ENCODE data around the gene DUSP11.

DNA sequence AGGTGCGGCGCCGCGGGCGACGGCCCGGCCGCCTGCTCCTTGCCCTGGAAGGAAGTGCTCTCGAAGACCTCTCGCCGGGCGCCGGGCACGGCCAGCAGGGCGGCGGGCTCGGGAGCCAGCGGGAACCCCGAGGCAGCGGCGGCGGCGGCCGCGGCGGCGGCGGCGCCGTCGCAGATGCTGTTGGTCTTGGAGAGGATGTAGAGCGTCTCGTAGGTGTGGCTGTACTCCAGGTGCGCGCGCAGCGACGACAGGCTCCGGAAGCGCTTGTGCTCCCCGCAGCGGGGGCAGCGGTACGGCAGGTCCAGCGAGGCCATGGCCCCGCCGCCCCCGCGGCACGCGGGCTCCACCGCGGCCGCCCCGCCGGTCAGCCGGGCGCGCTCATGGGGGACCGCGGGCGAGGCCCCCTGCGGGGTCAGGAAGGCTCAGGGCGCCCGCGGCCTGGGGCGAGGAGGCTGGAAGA, 14.9 kb downstream of the FBXO41 start:
- PRO-cap, 3 experiments = peak in 1 of 3 experiments; most common plus-strand start position 267 of the sequence (in 1); most common minus-strand start position 182 of the sequence (in 1)
- RAMPAGE, long total RNA = no peak

GRCh38 chr2:73700935-73701634, 36.1 kb downstream of the TPRKB start:
- PRO-cap, 3 experiments = no peak in any of the 3 experiments
- RAMPAGE, long total RNA = no peak

DNA sequence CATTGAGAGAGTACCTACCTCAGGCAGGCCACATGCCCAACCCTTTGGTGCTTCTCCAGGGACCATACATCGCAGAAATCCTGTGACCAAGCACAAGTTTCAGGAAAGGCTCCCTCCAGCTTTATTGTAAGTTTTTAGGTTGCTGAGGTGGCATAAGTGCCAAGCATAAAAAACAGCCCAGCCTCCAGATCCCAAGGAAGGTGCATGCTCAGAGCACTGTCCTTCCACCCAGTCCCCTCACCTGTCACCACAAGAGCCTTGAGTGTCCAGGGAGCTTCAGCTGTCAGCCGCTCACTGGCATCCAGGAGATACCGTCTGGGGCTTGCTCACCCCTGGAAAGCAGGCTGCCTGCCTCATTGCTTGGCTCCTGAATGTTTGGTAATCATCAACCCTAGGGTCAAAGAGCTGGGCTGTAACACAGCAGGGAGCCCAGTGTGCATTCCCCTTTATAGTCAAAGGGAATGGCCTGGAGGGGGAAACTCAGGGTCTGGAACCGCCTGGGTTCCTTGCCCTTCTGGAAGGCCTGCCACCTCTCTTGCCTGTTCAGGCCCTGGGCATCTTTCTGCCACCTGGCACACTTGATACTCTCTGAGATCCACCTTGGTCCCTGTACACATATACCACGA, 35.3 kb downstream of the TPRKB start:
- PRO-cap, 3 experiments = no peak in any of the 3 experiments
- RAMPAGE, long total RNA = no peak

GRCh38 chr2:73704276-73704681, 32.9 kb downstream of the TPRKB start:
- PRO-cap, 3 experiments = no peak in any of the 3 experiments
- RAMPAGE, long total RNA = no peak

DNA sequence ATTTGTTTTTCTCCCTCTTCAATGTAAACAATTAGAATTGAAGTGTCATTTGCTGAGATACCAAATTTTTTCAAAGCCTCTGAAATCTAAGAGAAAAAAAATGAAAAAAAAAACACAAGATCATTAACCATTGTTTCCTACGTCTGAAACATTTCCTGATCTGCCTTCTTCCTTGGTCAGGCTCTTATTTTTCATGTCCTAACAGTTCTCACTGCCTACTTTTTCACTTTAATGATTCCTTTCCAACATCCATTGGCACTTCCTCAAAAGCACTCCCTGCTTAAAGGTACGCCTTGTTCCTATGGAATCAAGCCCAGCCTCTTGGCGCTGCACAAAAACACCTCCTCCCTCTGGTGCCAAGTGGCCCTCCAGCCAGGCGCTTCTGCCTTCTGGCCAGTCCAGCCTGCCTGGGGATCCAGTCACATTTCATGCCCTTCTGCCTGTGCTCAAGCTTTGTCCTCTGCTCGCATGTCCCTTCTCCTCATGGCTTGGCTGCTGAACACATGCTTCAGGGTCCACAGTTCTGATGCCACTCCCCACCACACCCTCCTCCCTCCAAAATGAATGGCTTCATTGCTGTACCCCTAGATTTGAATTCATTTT, 6.4 kb downstream of the TPRKB start:
- PRO-cap, 3 experiments = peak in 1 of 3 experiments; most common plus-strand start position 396 of the sequence (in 1)
- RAMPAGE, long total RNA = no peak

DNA sequence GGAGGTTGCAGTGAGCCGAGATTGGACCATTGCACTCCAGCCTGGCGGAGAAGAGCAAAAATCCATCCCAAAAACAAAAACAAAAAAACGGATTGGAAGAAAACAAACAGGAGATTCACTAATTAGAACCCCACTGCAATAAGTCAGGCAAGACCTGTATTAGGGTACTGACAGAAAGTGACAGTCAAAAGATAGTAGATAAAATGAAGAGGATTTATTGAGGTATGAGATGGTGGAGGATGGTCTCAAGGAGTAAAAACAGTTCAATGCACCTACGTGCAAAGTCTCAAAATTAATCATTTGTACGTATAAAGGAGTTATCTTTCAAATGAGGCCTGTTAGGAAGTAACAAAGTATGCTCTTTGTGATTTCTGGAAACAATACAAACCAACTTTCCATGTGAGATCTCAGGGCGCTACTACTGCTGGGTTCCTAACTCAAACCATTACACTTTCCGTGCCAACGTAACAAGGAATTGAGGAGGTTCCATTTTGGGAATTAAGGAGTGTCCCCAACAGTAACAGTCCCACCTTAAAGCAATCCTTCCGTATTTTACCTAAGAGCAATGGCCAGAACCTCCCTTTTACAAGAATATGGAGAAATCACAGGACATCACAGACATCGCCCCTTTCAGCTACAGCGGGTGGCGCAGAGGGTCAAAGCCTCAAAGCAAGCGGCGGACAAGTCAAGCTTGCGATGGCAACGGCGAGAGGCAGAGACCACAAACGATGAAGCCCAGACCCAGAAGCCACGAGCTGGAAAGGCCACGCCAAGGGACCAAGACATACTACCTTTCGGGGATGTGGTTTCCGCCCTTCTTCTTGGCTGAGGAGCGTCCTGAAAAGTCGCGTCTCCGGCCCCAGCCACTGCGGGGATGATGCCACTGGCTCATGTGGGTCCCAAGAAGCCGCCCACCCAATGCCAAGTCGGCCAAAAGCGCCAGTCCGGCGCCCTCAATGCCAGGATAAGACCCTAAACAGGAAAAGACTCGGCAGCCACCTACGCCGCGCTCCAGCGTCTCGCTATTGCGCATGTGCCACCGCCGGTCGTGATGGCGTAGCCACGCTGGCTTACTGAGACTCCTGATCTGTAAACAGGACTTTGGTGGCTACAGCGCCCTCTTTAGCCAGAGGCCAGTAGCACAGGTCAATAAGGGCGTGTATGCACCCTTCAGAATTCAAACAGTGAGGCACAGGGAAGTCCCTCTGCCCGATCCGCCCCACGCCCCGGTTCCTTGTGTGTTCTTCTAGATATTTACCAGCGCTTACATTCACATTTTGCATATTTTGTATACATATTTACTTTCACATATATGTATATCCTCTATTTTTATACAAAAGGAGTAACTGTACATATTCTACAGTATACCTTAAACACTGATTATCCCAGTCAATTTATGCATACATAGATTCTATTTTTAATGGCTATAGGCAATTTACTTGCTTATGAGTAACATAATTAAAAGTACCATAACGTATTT, at the start of gene DUSP11:
Gene DUSP11 (minus strand): TSS at position 1,021 of the 1,480 bp plus-strand sequence.
- PRO-cap, 3 experiments = peak in 3 of 3 experiments; most common plus-strand start position 1,173 of the sequence (in 1); most common minus-strand start position 1,021 of the sequence (in 3)
- RAMPAGE, long total RNA = no peak

GRCh38 chr2:73983944-73984587, 644 bp upstream of the TET3 start:
- PRO-cap, 3 experiments = no peak in any of the 3 experiments
- RAMPAGE, long total RNA = no peak

GRCh38 chr2:73985435-73985732, 674 bp downstream of the TET3 start:
- PRO-cap, 3 experiments = no peak in any of the 3 experiments
- RAMPAGE, long total RNA = no peak

- PRO-cap, 3 experiments = peak in 3 of 3 experiments; most common minus-strand start chr2:74009089 (in 3)
- RAMPAGE, long total RNA = no peak
Measured at GRCh38 chr2:74008806-74009322, 24.2 kb downstream of the TET3 start.

- PRO-cap, 3 experiments = no peak in any of the 3 experiments
- RAMPAGE, long total RNA = no peak
Measured at GRCh38 chr2:74025818-74026696, 41.3 kb downstream of the TET3 start.

GRCh38 chr2:74030624-74031394, 46.1 kb downstream of the TET3 start:
- PRO-cap, 3 experiments = no peak in any of the 3 experiments
- RAMPAGE, long total RNA = no peak

- PRO-cap, 3 experiments = no peak in any of the 3 experiments
- RAMPAGE, long total RNA = no peak
Measured at GRCh38 chr2:74100916-74102035, 46.4 kb downstream of the BOLA3 start.

DNA sequence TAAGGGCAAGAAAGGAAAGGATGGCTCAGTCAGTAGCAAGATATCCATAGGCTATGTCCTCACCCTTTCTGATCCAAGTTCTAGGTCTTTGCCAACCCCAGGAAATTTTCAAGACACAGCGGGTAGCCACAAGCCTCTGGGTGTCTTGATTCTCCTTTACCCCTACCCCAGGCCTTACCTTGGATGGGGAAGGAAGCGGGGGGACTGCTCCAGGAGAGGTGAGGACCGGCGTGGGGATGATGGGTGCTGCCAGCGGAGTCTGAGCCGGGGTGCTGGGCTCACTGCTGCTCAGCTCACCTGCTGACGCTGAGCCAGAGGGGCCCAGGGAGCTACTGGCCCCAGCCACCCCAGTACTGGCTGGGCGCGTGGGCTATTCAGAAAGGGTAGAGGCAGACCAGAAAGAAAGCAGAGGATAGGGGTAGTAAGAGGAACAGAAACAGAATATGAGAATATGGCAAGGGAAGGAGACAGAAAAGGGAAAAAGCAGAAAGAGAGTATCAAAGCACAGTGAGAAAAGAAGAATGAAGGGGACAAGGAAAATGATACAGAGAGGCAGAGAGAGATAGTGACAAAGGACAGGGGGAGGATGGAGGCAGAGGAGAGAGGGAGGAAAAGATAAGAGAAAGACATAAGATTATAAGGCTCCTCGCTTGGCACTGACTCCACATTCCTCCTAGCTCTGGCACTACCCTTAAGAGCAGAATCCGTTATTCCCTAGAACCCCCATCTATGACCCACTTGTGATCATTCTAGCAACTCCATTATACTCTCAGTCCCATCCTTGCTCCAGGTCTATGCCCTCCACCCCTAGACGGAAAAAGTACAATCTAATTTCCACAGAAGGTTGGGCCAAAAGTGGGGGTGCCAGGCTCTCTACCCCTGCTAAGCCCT, 8.5 kb downstream of the DCTN1 start:
- PRO-cap, 3 experiments = no peak in any of the 3 experiments
- RAMPAGE, long total RNA = no peak

DNA sequence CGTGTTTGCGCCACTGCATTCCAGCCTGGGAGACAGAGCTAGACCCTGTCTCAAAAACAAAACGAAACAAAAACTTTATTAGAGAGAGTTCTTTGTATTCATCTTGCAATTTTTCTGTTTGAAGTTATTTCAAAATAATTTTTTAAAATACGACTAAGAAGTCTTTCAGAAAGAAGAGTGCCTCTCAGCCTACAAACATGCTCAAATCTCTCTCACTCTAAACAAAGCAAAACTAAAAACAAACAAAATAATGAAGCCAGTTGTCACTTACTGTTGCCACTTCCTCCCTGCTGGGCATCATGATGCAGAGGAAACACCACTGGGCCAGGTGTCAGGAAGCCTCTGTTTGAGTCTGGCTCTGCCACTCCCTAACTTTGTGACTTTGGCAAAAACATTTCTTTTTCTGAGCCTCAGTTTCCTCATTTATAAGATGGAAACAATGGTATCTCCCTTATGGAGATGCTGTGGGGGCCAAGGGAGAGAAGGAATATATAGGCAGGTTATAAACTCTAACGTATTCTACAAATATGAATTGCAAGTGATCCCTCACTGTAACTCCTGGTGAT, 2.5 kb upstream of the INO80B start:
- PRO-cap, 3 experiments = no peak in any of the 3 experiments
- RAMPAGE, long total RNA = no peak

DNA sequence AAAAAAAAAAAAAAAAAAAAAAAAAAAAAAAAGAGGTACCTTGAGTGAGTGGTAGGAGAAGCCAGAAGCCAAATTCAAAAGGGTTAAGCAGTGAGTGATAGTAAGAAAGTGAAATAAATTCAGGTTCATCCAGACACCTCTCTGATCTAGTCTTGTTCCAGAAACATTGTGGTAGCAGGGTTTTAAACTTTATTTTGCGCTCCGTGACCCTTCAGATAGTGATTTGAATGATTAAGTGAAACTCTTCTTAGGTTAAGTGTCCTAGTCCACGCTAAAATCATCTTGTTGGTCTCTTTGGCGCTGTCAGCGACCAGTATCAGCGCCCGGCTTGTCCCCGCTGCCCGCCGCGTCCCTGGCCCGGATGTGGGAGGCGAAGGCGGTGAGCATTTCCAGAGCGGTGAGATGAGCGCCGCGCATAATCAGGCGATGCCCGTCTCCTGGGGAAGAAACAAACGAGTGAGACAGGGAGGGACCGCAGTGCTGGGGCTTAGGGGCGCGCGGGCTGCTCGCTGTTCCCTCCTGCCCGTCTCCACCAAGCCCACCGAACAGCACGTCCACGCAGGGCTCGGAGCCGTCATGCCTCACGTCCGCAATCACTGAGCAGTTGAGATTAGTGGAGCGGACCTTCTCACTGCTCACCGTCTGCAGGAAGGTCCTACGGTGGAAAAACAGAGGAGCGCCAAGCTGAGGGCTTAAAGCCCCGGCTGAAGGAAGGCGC, 505 bp downstream of the MRPL53 start:
- PRO-cap, 3 experiments = peak in 1 of 3 experiments; most common plus-strand start position 355 of the sequence (in 1); most common minus-strand start position 363 of the sequence (in 1)
- RAMPAGE, long total RNA = no peak

- PRO-cap, 3 experiments = no peak in any of the 3 experiments
- RAMPAGE, long total RNA = no peak
Measured at GRCh38 chr2:74515418-74516684, 1.6 kb downstream of the TLX2 start.

GRCh38 chr2:74554931-74555998, 745 bp downstream of the DOK1 start:
- PRO-cap, 3 experiments = no peak in any of the 3 experiments
- RAMPAGE, long total RNA = no peak

DNA sequence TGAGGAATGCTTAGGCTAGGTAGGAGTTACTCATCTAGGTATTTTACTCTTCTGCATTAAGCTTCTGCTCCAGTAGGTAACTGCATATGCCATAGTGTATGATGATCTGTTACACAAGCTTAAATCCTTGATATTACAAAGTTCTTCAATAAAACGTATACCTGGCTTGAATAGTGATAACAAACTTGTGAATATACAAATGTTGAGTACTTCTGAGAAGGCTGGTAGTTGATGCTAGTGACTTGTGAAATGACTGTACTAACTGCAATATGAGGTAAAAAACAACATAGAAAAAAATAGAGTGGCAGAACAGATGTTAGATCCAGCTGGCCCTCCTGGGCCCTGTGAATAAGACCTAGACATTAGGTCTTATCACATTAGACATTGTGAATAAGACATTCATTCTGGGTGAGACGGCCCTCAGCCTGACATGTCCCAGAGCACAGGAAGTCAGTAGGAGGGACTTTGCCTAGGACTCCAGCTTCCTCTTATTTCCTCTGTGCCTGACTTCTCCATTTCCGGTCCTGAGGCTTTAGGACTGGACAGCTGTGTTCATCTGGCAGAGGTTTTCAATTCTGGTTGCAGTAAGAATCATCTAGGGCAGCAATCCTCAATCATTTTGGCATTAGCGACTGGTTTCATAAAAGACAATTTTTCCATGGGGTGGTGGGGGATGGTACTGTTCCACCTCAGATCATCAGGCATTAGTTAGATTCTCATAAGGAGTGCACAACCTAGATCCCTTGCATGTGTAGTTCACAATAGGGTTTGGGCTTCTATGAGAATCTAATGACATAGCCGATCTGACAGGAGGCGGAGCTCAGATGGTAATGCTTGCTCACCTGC, 23.0 kb downstream of the DOK1 start:
- PRO-cap, 3 experiments = no peak in any of the 3 experiments
- RAMPAGE, long total RNA = no peak

GRCh38 chr2:74695595-74696238, 41.7 kb downstream of the SEMA4F start:
- PRO-cap, 3 experiments = no peak in any of the 3 experiments
- RAMPAGE, long total RNA = no peak

- PRO-cap, 3 experiments = no peak in any of the 3 experiments
- RAMPAGE, long total RNA = no peak
Measured at GRCh38 chr2:74778021-74779060, 55.6 kb upstream of the HK2 start.

Measured in cerebellum (tissue), 5 donors.